ENCODE data around the gene STEAP1.

DNA sequence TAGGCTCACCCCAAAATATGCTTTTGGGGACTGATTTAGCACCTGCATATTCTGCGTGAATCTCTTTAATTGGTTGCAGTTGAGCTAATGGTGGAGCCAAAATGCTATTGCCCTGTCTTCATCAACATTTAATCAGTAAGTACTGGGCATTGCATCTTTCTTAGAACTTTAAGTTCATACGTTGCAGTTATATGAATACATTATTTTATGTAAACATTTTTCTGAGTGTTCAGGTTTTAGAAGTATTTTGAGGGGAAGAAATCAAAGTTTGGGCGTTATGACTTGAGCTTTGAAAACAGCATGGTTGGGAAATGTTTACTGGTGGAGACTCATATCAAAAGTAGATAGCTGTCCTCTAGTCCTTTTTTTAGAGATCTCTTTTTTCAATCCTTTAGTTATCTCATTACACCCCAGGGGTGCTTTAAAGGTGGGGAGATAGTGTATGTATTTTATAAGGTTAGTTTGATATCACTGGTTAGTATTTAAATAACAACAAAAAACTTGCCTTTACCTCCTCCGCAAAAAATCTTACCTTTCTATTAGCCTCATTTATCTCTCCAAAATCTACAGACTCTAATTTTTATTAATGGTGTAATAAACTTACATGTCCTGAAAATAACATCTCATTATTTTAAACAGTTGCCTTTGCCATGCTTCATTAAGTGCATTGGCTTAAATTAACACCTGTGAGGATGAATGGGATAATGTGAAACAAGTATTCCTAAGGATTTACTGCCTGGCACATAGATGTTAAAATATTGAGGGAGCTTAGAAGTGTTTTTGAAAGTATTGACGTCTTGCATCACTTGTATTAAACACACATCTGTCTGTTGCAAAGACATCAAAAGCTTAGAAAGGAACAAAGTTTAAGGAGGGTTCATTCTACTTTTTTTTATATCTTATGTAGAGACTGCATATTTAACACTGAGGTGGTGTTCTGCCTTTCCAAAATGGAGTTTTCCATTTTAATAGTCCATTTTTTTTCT is 2.4 kb downstream of the DMTF1 start:
- PRO-cap, result no peak
- RAMPAGE, long total RNA, 3 experiments, result no peak in any of the 3 experiments

- PRO-cap, result no peak
- RAMPAGE, long total RNA, 3 experiments, result no peak in any of the 3 experiments
Measured at GRCh38 chr7:87156955-87157792, 4.9 kb downstream of the DMTF1 start.

DNA sequence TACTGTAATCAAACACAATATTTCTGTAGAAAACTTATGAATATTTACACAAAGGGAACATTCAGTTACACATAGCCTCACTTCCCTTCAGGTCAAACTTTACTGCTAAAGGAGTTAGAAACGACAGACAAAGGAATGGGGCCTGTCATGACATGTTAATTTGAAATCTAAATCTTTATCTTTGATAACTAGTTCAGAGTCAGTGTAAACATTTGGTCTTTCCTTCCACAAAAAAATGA is 1.0 kb upstream of the CROT start:
- PRO-cap, result no peak
- RAMPAGE, long total RNA, 3 experiments, result no peak in any of the 3 experiments

DNA sequence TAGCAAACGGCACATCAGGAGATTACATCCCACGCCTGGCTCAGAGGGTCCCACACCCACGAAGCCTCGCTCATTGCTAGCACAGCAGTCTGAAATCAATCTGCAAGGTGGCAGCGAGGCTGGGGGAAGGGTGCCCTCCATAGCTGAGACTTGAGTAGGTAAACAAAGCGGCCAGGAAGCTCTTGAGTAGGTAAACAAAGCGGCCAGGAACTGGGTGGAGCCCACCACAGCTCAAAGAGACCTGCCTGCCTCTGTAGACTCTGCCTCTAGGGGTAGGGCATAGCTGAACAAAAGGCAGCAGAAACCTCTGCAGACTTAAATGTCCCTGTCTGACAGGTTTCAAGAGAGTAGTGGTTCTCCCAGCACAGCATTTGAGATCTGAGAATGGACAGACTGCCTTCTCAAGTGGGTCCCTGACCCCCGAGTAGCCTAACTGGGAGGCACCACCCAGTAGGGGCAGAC is 10.2 kb downstream of the ABCB4 start:
- PRO-cap, result no peak
- RAMPAGE, long total RNA, 3 experiments, result no peak in any of the 3 experiments

- PRO-cap, result no peak
- RAMPAGE, long total RNA, 3 experiments, result no peak in any of the 3 experiments
Measured at GRCh38 chr7:88224733-88225468, 5.1 kb upstream of the SRI start.

DNA sequence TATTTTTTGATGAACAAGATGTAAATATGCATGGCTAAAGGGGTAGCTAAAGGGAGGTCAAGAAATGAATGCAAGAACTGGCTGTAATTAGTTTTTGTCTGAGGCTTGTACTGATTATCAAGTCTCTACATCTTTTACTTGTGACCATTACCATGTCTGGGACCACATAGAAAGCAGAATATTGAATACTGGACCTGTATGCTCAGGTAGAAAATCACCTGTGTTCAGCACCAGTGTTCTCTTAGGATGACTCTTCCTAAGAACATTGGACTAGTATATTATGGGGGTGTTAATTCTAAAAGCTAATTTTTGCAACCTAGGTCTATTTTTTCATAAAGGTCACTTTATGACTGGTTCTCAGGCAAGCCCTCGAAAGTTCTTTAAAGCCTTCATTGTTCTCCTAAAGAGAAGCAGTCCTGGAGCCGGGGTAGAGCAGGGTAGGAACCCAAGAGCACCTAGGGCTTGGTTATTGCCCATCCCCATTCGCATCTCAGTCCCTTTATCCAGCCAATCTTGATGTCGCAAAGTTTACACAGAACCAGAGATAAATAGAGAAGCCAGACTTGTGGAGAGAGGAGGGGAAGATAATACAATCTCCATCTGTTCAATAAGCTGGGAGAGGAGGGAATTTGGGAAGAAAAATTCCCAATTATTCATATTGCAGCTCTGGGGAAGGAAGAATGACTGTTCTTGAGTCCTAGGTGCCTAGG is 6.2 kb upstream of the SRI start:
- PRO-cap, result no peak
- RAMPAGE, long total RNA, 3 experiments, result no peak in any of the 3 experiments

GRCh38 chr7:88792443-88792642 is 3.2 kb downstream of the TEX47 start:
- PRO-cap, result no peak
- RAMPAGE, long total RNA, 3 experiments, result no peak in any of the 3 experiments

DNA sequence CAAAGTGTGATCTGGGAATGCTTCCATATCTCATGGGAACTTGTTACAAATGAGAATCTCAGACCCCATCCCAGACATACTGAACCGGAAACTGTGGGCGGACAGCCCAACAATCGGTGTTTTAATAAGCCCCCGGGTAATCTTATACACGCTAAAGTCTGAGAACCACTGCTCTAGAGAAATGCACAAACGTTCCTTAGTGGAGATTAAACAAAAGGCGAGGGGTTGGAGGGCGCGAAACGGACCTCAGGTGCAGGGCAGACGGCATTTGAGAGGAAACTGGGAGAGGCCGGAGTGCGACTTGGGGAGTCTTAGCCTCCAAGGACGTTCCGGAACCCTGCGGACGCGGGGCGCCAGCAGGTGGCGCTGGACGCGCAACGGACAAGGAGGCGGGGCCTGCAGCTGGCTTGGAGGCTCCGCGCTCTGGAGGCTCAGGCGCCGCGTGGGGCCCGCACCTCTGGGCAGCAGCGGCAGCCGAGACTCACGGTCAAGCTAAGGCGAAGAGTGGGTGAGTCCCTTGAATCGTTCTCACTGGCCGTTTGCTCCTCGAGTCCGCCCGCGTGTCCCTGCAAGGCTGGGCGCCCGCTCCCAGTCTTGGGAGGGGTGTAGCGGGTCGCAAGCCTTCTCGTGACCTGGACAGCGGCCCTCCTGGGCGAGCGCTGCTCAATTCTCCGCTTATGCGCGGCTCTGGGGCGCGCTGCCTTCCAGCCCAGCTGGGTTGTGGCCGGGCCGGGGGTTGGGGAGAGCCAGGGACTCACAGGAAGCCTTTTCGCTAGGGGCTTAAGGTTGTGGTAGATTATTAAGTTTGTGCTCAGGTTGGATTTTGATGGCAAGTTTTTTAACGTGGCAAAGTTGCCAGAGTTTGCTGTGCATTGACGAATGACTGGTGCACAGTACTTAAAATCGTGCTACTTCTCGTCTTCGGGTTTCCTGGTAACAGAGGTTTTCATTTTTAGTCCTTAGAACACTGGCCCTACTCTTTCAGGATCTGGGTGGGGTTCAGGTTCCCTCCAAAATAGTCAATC is at the start of gene STEAP1:
Gene STEAP1 (plus strand): TSS at position 434 of the 1,025 bp plus-strand sequence.
- PRO-cap, result bidirectional peak, plus-strand start at position 384 of the sequence, minus-strand start at position 339 of the sequence
- RAMPAGE, long total RNA, 3 experiments, result start-site peak on the plus strand in 3 of 3 experiments, centred at positions 431 to 437 of the sequence, 531 to 1,309 reads per replicate

- PRO-cap, result no peak
- RAMPAGE, long total RNA, 3 experiments, result no peak in any of the 3 experiments
Measured at GRCh38 chr7:90281947-90282444, 37.0 kb downstream of the CFAP69 start.

GRCh38 chr7:90412541-90413424 is 9.5 kb downstream of the CLDN12 start:
- PRO-cap, result no peak
- RAMPAGE, long total RNA, 3 experiments, result no peak in any of the 3 experiments

DNA sequence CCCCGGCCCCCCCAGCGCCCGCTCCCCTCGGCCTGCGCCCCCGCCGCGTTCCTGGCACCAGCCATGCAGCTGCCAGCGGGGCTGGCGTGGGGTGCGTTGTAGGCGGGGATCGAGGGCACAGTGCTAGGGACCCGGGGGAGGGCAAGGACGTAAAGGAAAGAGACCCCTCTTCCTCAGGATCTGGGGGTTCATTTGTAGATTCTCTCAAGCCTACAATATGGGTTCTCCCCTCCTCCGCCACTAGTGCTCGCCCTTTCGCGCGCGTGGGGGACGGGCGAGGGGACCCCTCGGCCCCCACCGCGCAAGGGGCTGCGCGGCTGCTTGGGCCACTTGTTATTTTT is 584 bp downstream of the CDK14 start:
- PRO-cap, result unidirectional peak, minus-strand start at position 242 of the sequence
- RAMPAGE, long total RNA, 3 experiments, result no peak in any of the 3 experiments

DNA sequence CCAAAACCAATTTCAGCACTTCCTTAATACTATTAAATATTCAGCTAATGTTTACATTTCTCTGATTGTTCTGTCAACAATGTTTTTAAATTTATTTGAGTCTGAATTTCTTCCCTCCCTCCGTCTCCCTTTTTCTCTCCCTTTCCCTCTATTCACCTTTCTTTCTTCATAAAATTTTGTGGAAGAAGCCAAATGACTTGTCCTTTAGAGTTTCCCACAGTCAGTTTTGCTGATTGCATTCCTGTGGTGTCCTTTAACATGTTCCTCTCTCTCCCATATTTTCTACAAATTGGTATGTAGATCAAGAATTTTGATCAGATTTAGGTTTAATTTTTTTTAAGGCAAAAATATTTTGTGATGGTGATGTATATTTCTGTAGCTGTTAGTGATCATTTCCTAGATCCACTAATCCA is 83.1 kb upstream of the FZD1 start:
- PRO-cap, result no peak
- RAMPAGE, long total RNA, 3 experiments, result no peak in any of the 3 experiments

- PRO-cap, result no peak
- RAMPAGE, long total RNA, 3 experiments, result no peak in any of the 3 experiments
Measured at GRCh38 chr7:91265894-91266858, 1.9 kb downstream of the FZD1 start.

DNA sequence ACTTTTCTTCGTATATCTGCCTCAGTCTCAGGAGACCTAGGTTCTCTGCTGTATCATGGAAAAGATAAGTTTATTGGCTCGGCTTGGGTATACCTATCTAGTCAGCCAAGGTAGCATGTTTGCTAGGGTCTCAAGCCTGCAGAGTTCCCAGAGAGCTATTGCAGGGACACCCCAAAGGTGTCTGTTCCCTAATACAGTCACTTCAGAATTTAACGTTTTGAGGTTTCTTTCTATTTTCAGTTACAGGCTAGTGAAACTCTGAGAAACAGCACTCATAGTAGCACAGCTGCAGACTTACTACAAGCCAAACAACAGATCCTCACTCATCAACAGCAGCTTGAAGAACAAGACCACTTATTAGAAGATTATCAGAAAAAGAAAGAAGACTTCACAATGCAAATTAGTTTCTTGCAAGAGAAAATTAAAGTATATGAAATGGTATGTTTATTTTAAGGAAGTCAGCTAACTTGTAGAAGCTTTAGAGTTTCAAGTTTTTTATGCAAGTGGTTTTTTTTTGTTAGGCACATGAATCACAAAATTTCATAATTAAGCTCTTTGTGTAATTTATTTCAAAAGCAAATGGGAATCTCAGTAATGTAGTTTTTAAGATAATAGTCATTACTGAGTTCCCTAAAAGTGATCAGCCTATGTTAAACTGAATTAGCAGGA is 54.8 kb downstream of the AKAP9 start:
- PRO-cap, result no peak
- RAMPAGE, long total RNA, 3 experiments, result no peak in any of the 3 experiments

GRCh38 chr7:92004816-92005271 is 64.2 kb downstream of the AKAP9 start:
- PRO-cap, result no peak
- RAMPAGE, long total RNA, 3 experiments, result no peak in any of the 3 experiments

DNA sequence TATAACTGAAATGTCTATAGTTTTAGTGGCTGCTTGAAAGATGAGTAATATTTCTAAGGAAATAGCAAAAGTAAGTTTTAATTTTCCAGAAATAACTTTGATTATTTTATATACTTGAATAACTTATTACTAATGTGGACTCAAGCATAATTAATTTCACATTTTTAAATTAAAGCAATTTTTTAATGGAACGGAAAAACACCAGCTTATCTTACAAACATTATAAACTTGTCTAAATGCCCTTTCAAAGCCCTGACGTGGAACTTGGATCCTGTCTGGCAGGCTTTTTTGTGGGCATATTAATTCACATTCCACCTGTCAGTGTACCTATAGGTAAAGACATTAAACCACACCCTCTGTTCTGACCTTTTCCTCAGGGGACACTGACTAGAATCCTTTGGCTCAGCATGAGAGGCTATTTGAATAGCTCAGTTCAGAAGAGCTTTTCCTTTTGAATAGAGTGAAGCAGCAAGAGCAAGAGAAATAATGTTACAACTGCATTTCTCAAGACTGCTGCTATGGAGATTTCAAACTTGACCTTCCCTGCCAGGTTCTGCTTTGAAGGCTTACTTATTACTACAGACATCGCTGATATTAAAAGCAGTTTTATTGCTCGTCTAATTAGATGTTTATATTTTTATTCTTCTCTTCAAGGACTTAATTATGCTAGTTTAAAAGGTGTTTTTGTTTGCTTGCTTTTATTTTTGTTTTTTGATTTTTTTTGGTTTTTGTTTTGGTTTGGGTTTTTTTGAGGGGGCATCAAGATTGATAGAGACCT is 76.9 kb downstream of the CYP51A1 start:
- PRO-cap, result no peak
- RAMPAGE, long total RNA, 3 experiments, result no peak in any of the 3 experiments

- PRO-cap, result no peak
- RAMPAGE, long total RNA, 3 experiments, result no peak in any of the 3 experiments
Measured at GRCh38 chr7:92070978-92071344, 63.3 kb downstream of the CYP51A1 start.

DNA sequence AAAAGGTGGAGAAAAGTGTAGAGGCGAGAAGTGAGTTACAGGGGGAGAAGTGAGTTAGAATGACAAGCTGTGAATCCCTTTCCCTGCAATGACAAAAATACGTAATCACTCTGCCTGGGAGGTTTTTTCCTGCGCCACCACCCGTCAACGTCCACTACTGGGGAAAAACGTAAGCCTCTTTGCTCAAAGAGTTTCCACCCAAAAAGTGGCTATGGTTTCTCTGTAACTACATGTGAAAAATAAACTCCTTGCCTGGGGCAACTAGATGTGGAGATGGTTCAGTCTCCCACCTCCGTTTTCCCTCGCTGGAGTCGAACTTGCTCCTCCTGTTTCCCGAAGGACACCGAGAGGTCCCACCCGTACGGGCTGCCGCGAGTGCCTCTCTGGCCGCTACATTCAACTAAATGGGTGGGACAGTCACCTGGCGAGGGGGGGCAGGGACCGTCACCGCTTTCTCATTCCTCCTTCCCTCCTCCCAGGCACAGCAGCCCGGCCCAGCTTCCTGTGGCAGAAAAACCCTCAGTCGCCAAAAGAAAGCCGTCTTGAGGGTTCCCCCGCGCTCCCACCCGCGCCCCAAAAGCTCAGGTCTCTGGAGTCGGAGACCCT is 436 bp downstream of the KRIT1 start:
- PRO-cap, result bidirectional peak, plus-strand start at position 510 of the sequence, minus-strand start at position 504 of the sequence
- RAMPAGE, long total RNA, 3 experiments, result no peak in any of the 3 experiments

DNA sequence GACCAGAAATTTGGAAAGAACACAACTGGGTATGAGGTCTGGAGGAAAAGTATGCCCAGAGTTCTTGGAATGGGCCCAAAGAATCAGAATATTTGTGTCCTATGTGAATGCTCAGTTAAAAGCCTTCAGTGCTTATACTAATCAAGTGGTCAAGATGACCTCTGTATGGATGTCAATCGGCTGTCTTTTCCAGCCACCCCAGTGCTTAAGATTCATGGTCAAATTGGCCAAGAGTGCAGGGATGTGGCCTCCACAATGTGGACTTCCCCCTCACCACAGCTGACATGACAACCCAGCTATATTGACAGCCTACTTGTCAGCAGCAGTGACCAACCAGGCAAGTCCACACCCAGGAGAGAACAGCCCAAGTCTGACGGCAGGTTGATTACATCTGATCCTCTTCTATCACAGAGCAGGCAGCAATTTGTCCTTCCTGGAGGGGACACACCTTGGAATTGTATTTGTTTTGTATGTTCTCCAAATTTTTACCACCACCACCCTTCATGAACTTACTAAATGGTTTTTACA is 8.2 kb upstream of the ERVW-1 start:
- PRO-cap, result no peak
- RAMPAGE, long total RNA, 3 experiments, result no peak in any of the 3 experiments

GRCh38 chr7:92532365-92532685 is 3.7 kb downstream of the RBM48 start:
- PRO-cap, result no peak
- RAMPAGE, long total RNA, 3 experiments, result no peak in any of the 3 experiments